Kidney epithelial cell (primary cell): ENCODE results near the gene METTL24.

GRCh38 chr6:110357630-110358725, at the start of gene METTL24:
TSS of gene METTL24 (minus strand) at chr6:110358349.
- RAMPAGE, long total RNA: no peak
- RRBS: 2% methylated on average over 73 of the region's 114 CpGs

- RAMPAGE, long total RNA: no peak
- RRBS: no CpG with 5 or more reads among the region's 3 CpGs
These were observed 5.6 kb upstream of the METTL24 start for GRCh38 chr6:110363689-110364179.

- RAMPAGE, long total RNA: no peak
These were observed 33.1 kb upstream of the SLC22A16 start for GRCh38 chr6:110509403-110510075.

DNA sequence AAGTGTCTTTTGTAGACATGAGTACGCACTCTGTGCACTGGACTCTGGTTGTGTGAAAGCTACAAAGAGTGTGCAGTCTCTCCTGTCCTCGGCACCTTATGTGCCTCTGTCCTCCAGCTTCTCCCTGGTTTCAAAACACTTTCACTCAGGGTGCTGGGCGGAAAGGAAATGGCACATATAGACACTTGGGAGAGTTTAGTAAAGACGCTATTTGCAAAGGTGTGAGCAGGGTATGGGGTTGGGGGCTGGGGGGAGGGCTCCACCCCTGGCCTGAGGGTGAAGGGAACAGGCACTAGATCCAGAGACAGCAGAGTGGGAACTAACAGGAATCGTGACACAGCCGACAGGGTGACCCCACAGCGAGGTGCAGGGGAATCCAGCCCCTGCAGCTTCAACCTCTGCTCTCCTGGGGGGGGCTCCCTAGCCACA, 66.4 kb upstream of the SLC22A16 start:
- RAMPAGE, long total RNA: no peak
- RRBS: no CpG with 5 or more reads among the region's 7 CpGs

DNA sequence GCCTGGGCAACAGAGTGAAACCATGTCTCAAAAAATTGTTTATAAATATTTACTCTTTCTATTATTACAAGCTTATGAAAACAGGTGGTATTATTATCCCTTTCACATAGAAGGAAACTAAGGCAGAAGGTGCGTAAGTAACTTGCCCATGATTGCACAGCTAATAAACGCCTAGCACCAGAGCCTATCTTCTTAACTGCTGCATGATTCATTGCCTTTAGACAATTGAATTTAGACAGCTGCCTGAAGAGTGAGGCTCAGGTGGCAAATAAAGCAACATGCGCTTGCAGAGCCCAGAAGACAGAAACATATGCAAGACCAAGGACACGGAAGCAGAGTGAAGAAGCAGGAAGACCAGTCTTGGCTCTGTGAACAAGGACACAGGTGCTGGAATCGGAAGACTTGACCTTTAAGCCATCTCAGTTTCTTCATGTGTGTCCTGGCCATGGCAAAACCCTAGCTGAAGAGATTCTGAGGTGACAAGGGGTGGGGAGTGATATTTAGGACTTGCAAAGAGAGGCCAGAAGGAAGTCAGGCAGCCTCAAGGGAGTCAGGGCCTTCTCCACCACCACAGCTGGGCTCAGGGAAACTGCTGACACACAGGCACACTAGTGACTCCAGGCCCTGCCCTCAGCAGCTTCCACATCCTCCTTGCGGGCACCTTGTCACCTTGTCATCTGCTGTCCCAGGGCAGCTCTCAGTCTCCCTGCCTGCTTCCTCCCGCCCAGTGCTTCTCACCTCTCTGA, 91.7 kb upstream of the SLC22A16 start:
- RAMPAGE, long total RNA: no peak
- RRBS: no CpG with 5 or more reads among the region's 7 CpGs

GRCh38 chr6:110901664-110902181, 27.1 kb downstream of the AMD1 start:
- RAMPAGE, long total RNA: no peak
- RRBS: no CpG with 5 or more reads among the region's 12 CpGs

- RAMPAGE, long total RNA: no peak
- RRBS: no CpG with 5 or more reads among the region's 3 CpGs
These were observed 28.3 kb upstream of the GTF3C6 start for GRCh38 chr6:110930226-110930523.

DNA sequence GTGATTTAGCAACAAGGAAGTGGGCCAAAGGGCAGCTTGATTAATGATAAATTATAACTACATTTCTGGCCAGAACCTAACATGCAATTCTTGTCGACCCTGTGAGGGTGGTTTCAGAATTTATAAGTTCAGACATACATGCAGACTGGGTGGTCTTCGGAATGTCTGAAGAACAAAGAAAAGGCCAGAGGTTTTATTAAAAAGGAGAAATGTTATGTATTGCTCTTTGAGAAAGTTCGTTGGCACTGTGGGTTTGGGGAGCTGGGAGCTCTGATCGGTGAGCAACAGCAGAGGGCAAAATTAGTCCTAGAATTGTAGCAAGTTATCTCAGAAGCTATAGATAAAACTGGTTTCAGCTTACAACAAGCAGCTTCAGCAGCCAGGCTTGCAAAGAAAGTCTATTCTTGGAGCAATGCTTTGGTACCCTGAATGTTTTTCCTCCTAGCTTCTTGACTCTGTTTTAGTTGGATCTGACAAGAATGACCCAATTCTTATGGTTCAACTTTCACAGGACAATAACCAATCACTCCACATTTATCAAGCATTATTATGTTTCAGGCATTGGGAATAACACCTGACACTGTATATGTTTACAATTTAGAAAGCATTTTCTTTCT, 50.9 kb downstream of the RPF2 start:
- RAMPAGE, long total RNA: no peak
- RRBS: no CpG with 5 or more reads among the region's 4 CpGs

DNA sequence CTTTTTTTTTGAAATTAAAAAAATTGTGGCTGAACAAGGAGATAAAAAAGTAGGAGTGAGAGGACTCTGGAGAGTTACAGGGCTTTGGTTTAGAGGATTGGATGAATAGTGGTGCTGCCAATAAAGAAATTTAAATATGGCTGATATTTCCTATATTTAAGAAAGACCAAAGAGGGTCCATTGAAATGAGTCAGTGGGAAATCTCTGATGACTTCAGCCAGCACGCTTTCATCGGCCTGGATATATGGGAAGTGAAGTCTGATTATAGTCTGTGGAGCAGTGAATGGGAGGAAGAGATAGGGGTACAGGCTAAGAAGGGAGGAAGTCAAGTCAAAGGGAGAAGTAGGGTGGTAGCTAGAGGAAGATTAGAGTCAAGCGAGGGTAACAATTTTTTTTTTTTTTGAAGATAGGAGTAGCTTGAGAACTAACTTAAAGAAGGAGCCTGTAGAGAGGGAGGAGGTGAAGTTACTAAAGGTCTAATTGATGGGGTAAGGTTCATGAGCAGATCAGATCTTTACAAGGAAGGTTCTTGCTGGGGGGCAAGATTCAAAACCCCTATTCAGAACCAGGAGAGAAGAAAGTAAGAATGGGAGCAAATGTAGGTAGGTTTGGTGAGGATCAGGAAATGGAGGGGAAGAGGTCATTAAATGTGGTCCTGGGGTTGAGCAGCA, 22.8 kb downstream of the SLC16A10 start:
- RAMPAGE, long total RNA: no peak
- RRBS: no CpG with 5 or more reads among the region's 3 CpGs

GRCh38 chr6:111126850-111127232, 39.5 kb downstream of the SLC16A10 start:
- RAMPAGE, long total RNA: no peak
- RRBS: no CpG with 5 or more reads among the region's 3 CpGs

DNA sequence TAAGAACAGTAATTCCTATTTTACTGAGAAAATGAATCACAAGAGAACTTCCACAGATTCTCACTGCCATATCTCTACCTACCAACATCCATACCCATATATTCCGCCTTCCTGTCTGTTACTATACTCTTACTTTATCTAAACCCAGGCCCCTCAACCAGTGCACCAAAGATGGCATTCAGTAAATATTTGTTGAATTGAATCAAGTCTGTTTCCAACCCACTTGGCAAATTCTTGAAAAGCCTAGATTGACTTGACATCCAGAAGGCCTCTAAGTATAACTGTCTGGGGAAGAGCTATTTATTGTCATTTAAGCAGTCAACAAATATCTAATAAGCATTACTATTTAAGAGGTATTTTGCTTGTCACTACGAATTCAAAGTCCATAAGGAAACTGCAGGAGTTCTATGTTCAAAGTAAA, 86.9 kb downstream of the MFSD4B start:
- RAMPAGE, long total RNA: no peak
- RRBS: no CpG with 5 or more reads among the region's 2 CpGs

DNA sequence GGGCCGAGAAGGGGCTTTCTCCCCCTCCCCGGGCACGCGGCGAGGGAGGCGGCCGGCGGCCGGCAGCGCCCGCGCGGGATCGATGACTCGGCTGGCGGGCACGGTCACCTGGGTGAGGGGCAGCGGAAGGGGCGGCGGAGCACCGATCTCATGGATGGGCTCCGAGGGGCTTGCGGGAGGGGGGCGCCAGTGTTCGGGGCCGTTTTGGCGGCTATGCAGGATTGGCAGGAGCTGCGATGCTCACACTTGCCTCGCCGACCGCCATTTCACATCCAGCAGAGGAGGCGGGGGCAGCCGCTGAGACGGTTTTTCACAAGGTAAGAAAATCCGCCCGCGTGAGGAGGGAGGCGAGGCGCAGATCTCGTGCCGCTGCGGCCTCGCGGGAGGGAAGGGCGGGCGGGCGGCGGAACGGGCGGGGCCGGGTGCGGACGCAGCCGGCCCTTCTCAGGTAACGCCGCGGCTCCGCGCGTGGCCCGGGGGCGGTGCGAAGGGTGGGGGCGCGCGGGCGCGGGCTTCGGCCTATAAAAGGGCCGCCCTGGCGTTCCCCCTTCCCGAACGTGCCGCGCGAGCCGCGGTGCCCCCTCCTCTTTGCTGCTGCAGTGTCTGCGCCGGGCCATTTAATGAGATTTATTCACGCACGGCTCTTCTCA, 456 bp upstream of the REV3L start:
- RAMPAGE, long total RNA: start-site peak on the plus strand centred at position 181 of the sequence, 31 bp wide, 35 and 31 reads in 2 replicates
- RRBS: 2% methylated on average over 10 of the region's 82 CpGs

DNA sequence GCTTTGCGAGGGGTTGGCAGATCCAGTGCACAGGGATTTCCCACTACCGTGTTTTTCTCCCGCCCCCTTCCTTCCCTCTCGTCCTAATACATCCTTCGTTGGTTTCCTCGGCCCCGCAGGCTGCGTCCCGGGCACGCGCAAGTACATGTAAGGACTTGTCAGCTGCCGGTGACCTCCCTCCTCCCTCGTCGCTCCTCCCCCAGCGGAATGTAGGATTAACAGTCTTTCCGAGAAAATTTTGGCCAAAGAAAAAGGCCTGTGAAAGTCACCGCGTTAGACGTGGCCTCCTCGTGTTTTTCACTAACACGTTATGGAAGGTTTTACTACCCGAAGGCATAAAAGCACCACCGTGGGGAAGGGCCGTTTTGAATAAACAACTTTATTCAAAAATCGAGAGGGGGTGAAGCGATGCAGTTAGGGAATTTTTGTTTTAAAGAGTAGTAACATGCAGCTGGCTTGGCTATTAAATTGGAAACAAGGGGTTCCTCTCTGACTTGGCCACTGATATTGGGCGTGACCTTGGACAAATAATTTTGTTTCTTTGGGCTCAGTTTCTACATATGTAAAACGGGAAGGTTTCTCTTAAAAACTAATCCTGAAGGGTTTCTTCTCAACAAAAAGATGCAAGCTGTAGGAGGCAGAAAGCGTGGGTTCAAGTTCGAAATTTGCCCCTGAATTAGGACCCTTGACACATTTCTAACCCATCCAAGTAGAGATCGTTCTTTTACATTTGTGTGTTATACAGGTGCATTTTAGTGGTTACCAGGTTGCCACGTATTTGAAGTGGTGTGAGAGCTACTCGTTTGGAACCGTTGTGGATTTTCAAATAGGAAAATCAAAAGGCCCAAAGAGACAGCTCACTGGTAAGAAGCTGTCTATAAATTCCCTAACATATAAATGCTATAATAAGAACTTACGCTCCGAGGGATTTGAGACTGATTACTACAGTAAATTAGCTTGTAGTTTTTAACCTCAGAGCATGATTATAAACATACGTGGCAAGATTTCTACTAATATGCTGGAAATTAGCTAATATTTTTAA, 1.3 kb upstream of the REV3L start:
- RAMPAGE, long total RNA: no peak
- RRBS: no CpG with 5 or more reads among the region's 37 CpGs

- RAMPAGE, long total RNA: no peak
- RRBS: no CpG with 5 or more reads among the region's 7 CpGs
These were observed 57.9 kb upstream of the REV3L start for GRCh38 chr6:111540831-111541361.

- RAMPAGE, long total RNA: no peak
- RRBS: no CpG with 5 or more reads among the region's 3 CpGs
These were observed 31.3 kb downstream of the TRAF3IP2 start for GRCh38 chr6:111574256-111574983.

- RAMPAGE, long total RNA: no peak
- RRBS: no CpG with 5 or more reads among the region's 6 CpGs
These were observed 16.2 kb downstream of the TRAF3IP2 start for GRCh38 chr6:111589274-111590068.

DNA sequence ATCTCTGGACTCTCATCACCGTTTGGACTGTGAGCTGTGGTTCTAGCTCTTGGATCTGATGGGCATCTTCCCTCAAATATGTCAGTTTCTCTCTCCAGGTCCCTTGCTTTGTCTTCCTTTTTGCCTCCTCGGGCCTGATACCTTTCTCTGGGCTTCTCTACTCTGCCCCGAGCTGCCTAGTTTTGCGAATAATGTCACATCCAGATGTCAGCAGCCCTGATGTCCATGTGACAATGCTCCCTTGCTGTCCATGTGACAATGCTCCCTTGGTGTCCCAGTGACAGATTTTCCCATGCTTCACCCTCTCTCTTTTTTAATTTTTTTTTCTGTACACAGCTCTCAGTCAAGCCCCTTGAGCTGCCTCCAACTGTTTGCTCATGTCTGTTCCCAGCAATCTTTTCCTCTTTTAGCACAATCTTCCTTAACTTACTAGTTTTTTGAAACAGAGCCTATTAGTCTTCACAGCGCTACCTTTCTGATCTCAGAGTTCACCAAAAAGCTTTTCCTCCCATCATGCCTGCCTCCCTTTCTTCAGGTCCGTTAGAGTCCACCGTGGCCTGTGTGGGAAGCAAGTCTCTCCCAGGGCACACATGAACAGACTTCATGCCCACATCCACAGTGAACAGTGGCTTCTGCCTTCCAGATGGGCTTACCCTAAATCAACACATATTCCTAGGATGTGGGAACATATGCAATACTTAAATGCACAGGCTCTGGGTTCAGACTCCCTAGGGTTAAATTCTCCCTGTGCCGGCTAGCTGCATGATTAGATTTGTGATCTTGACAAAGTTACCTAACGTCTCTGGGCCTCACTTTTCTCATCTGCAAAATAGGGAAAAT, 6.2 kb downstream of the TRAF3IP2 start:
- RAMPAGE, long total RNA: no peak
- RRBS: no CpG with 5 or more reads among the region's 9 CpGs

GRCh38 chr6:111623356-111623895, 17.7 kb upstream of the TRAF3IP2 start:
- RAMPAGE, long total RNA: no peak
- RRBS: no CpG with 5 or more reads among the region's 5 CpGs

GRCh38 chr6:111666607-111667242, 61.0 kb upstream of the TRAF3IP2 start:
- RAMPAGE, long total RNA: no peak
- RRBS: no CpG with 5 or more reads among the region's 7 CpGs

DNA sequence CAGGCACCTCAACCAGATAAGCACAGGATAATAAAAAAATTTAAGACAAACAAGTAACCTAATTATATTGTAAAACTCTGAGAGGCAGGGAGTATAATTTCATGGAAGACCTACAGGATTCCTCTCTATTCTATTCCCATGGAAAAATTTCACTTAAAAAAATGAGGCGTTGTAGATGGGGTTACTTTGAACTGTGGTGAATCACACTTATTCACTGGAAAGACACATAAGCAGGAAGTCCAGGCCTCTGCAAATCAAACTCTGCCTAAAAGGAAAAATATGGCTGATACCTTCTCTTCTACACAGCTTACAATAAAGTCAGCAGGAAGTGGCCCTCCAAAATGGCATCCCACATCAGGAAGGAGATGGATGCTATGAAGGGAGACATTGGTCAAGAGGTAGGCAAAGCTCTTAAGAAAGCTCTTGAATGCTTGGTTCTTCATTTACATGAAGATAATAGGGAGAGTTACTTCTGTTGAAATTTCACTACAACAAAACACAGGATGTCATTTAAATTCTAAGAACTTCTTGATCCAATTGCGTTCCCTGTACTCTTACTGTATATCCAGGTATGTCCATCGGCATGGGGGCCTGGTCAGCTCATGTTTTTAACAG, 115.9 kb downstream of the FYN start:
- RAMPAGE, long total RNA: no peak
- RRBS: no CpG with 5 or more reads among the region's 3 CpGs